Colon Carcinoma Metastatic in the Brain (tissue), 2 donors: ENCODE measurements around a stretch of chr14.

DNA sequence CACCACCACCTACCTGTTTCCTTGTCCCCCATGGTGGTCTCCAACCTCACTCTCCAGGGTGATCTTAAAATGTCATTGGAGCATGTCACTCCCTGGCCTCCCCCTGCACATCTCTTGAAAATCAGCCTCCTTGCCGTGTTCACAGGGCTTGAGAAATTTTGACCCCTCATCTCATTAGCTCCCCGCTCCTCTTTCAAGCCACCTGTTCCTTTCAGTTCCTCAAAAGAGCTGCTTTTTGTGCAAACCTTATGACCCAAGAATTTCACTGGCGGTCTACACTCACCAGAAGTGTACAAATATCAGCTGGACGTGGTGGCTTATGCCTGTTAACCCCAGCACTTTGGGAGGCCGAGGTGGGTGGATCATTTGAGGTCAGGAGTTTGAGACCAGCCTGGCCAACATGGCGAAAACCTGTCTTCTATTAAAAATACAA, 8.1 kb upstream of the CLMN start:
- PRO-cap, 2 experiments: no peak in any of the 2 experiments

DNA sequence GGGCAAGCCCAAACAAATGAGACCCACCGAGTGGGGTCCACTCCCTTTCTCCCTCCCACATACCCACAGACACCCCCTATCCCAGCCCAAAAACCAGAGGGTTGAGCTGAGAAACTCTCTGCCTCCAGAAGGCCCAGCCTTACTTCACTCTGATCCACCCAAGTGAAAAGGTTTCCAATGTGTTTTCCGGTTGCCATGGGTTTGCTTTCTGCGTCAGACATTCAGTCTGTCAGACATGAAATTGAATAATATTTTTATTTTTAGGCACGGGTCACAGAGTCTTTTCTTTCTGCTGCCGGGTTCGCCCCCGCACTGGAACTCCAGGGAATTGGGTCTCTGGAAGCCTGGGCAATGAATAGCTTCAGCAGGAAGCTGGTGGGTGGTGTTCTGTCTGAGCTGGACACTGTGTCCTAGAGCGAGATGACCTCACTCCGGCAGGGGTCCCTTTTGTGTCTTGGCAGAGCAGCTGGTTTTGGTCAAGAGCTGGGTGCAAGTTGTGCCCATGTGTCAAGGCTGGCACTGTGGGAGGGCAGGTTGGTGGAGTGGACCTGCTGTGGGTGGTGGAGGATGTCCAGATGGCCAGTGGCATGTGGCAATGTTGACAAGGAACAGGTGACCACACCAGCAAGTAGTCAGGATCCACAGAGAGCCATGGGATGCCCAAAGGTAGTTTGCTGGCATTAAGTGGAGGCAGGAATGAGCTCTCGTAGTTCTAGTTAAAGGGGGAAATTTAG, 70.0 kb upstream of the CLMN start:
- PRO-cap, 2 experiments: no peak in any of the 2 experiments

GRCh38 chr14:95408317-95408999, 88.8 kb upstream of the CLMN start:
- PRO-cap, 2 experiments: no peak in any of the 2 experiments

- PRO-cap, 2 experiments: no peak in any of the 2 experiments
Measured at GRCh38 chr14:95449117-95449707, 67.2 kb downstream of the SYNE3 start.

DNA sequence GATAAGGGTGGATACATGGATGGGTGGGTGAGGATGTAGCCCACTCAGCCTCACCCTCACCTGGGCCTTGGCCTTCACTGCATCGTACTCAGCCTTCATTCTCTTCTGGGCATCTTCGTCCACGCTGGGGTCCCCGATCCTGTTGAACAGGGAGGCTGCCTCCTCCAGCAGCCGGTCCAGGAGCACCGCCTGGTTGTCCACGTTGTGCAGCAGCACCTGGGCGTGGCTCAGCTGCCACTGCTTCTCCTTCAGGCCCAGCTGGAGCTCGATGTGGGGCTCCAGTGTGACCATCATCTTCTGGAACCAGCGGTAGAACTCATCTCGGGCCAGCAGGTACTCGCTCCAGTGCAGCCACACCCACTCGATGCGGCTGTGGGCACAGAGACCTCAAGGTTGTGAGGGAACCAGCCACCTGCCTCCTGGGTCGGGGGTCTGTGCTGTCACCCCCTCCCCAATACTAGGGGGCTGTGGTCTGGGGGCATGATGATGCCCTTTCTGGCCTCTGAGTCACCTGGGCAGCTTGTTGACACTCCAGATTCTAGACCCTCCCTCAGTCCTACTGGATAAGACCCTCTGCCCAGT, 50.5 kb downstream of the SYNE3 start:
- PRO-cap, 2 experiments: no peak in any of the 2 experiments

DNA sequence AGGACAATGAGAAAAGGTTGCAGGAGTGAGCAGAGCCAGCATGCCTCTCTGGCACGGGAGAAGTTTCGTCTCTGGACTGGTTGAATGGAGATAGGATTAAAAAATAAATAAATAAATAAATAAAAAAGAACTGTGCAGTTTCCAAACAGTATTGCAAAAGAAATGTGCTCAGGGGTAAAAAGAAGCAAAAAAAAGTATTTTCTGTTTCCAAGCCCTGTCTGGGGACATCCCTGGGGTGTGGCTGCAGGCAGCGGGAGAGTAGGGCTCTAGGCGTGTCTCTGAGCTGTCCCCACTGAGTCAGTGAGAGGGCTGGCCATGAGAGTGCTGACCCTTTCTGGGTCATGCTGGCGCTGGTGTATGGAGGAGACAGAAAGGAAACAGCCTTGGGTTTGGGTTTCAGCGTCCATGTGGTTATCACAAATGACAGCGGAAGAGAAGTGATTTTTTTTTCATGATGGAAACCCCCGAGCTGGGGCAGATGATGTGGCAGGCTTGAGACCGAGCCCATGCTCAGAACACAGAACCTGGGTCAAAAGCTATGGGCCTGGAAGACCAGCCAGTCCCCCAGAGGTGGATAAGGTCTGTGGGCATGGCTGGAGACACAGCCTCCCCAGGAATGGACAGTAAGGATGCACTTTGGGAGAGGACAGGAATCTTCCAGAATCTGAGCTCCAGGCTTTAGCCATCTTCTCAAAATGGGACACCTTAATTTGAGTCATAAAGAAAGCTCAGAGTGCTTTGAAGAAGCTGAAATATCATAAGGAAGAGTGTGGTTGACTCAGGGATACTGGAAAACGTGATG, 36.3 kb downstream of the SYNE3 start:
- PRO-cap, 2 experiments: no peak in any of the 2 experiments

GRCh38 chr14:95520222-95520773, 3.8 kb upstream of the SYNE3 start:
- PRO-cap, 2 experiments: no peak in any of the 2 experiments

GRCh38 chr14:95664389-95664948, 21.8 kb upstream of the TCL1B start:
- PRO-cap, 2 experiments: no peak in any of the 2 experiments

DNA sequence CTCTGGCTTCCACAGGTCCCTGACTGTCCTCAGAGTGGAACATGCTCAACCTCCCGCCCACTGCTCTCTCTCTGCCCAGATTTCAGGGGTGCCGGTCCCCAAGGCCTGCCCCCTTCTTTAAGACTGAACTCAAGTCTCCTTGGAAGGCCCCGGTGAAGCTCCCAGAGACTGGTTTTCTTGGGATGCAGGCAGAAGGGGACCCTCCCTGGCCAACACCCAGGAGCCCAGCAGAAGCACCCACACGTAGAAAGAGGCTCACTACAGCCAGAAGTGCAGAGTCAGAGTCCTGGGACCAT, 50.4 kb downstream of the C14orf132 start:
- PRO-cap, 2 experiments: no peak in any of the 2 experiments

- PRO-cap, 2 experiments: no peak in any of the 2 experiments
Measured at GRCh38 chr14:96090120-96090928, 51.2 kb downstream of the C14orf132 start.

DNA sequence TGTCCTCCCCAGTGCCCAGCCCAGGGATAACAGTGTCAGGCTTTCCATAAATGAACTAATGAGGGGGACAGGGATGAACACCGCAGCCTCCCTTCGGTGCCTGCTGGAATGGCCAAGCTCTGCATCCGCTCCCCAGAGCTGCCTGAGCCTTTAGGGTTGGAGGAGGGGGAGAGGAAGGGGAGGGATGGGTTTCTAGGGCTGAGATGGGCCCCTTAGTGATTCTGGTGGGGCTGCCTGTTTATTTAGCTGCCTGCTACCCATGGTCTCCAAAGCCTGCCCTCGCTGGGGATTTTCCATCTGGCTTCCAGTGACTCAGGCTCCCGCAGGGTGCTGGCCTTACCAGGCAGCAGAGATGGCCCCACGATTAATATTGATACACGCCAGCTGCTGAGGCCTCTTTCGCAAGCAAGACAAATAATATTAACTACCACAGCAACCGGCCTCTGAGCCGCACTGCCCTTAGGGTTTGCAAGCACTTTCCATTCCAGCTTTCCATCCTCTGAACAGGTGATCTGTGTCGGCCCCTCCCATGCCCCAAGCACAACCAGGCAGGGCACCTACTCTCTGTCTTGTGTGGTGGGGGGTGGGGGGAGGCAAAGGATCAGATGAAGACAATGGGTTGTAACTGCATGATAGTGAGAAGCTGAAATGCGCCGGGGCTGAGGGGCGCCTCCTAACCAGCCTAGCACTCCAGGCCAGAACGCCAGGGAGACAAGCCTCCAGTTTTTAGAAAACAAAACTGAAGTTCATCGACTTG, 56.6 kb downstream of the C14orf132 start:
- PRO-cap, 2 experiments: no peak in any of the 2 experiments

DNA sequence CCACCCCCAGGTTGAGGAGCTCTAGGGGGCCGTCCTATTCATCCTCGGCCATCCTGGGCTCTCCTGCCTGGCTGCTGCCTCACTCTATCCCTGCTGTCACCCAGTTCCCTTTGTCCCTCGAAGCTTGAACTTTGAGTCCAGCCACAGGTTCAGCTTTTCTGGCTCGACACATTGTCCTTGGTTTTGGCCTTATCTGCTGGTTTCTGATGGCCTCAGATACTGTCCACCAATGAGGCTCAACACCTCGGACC, 58.6 kb downstream of the C14orf132 start:
- PRO-cap, 2 experiments: no peak in any of the 2 experiments

GRCh38 chr14:96189313-96189941, 15.2 kb upstream of the BDKRB2 start:
- PRO-cap, 2 experiments: no peak in any of the 2 experiments

- PRO-cap, 2 experiments: no peak in any of the 2 experiments
Measured at GRCh38 chr14:96256481-96256957, 509 bp downstream of the BDKRB1 start.

DNA sequence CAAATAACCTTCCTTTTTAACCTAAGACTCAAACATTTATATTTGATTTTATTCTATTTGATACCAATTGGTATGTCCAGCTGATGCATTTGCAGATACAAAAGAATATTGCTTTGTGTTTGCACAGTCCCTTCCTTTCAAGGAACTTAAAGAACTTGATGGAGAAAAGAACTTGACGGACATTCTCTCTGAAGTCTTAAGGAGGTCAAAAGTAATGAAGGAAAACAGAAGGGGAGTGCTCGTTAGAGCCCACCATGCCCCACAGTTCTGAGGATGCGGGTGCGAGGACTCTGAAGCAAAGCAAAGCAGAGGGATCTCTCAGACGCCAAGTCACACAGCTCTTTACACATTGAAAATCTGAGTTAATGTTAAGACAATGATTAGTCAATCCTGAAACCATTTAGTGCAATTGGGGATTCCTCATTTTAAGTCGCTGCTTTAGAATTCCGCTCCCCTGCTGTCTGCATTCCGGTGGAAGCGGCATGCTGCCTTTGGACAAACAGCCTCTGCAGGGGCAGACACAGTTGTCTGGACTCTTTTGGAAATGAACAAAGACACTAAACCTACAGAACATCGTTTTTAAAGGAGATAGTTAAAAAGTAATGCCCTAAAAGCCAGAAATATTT, 26.3 kb downstream of the BDKRB1 start:
- PRO-cap, 2 experiments: no peak in any of the 2 experiments

- PRO-cap, 2 experiments: no peak in any of the 2 experiments
Measured at GRCh38 chr14:96663557-96663847, 133.7 kb upstream of the VRK1 start.

DNA sequence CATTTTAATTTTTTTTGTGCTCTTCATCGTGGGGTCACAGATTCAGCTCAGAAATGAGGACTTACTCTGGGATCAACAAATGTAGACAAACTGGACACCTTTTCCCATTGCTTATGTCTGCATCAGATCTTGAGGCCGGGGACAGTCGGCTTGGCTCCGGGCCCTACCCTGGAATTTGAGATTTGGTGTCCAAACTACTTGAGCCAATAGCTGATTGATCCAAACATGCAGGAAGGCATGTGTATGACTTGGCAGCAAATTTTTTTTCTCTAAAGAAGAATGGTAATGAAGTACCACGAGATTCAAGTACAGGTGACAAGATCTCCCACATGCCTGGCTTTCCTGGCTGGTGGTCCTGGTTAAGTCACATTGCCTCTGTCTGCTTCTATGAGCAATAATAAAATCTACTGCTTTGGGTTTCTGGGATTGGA, 1068.7 kb downstream of the VRK1 start:
- PRO-cap, 2 experiments: no peak in any of the 2 experiments

DNA sequence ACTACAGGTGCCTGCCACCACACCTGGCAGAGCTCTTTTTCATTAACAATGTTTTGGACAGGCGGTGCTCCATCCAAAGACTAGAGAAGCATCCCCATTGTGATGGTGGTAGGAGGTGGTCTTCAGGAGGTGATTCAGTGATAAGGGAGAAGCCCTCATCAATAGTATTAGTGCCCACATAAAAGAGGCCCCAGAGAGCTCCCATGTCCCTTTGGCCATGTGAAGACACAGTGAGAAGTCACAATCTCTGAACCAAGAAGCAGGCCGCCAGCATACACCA, 920.4 kb downstream of the BCL11B start:
- PRO-cap, 2 experiments: no peak in any of the 2 experiments

DNA sequence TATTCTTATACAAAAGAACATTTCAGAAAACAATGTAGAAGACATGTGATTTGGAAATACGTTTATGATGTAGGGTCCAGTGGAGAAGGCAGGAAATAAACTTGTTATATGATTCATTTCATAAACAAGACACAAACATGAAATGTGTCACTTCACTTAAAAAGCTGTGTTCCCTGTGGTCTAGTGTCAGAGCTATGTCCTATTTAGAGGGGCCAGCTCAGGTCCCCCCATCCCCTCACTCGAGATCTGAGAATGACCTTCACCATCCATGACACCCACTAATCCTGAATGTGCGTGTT, 258.2 kb downstream of the BCL11B start:
- PRO-cap, 2 experiments: no peak in any of the 2 experiments

- PRO-cap, 2 experiments: no peak in any of the 2 experiments
Measured at GRCh38 chr14:99178570-99178911, 93.5 kb downstream of the BCL11B start.